Ishikawa (cell line): ENCODE data around the genes GGTLC2, RGL4 and ZNF70.

GRCh38 chr22:22409960-22410643 is 98.4 kb downstream of the ZNF280B start:
- RRBS = 4% methylated on average over 1 of the region's 8 CpGs

GRCh38 chr22:22519539-22519883 is 559 bp downstream of the ZNF280A start:
- RRBS = no CpG with 5 or more reads among the region's 5 CpGs

- RRBS = no CpG with 5 or more reads among the region's 29 CpGs
Observed at GRCh38 chr22:22644444-22644762, at the start of gene GGTLC2. TSS of gene GGTLC2 (plus strand) at chr22:22644614.

- RRBS = no CpG with 5 or more reads among the region's 5 CpGs
Observed at GRCh38 chr22:22692784-22693168, 48.4 kb downstream of the GGTLC2 start.

- RRBS = no CpG with 5 or more reads among the region's 6 CpGs
Observed at GRCh38 chr22:22714762-22715248, 70.4 kb downstream of the GGTLC2 start.

DNA sequence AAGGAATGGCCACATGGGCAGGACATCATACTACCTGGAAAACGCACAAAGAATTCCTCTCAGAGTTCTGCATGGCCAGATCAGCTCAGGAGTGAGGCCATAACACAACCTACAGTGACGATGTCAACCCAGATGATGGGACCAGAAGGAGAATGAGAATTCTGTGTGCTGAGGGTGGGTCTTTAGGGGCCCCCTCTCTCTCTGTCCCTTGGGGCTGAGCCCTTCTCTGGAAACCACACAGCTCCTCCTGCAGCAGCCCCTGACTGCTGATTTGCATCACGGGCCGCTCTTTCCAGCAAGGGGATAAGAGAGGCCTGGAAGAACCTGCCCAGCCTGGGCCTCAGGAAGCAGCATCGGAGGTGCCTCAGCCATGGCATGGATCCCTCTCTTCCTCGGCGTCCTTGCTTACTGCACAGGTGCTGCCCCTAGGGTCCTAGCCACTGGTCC is 7.2 kb upstream of the IGLL5 start:
- RRBS = no CpG with 5 or more reads among the region's 7 CpGs

DNA sequence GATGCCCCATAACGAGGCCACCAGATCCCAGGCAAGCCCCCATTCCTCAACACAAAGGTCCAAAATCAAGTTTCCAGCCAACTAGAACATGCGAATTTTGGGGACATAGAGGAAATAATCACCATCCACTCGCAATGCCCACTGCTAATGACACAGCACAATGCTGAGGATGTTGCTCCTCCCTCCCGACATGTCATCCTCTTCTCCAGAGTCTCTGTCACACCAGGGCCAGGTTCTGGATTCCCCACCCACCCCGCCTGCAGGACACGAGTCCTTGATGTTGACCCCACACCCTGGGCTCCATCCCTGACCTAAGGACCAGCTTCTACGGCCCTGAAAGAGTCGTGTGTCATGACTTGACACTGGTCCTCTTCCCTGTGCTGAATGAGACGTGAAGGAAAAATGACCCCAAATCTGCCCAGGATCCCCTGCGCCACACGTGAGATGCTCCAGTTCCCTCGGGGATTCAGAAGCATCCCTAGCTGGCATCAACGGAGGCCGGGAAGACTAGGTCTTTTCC is 41.7 kb downstream of the IGLL5 start:
- RRBS = no CpG with 5 or more reads among the region's 14 CpGs

GRCh38 chr22:22935035-22936215 is 47.8 kb downstream of the IGLL5 start:
- RRBS = no CpG with 5 or more reads among the region's 9 CpGs

GRCh38 chr22:23124381-23125139 is 17.2 kb downstream of the RSPH14 start:
- RRBS = no CpG with 5 or more reads among the region's 22 CpGs

DNA sequence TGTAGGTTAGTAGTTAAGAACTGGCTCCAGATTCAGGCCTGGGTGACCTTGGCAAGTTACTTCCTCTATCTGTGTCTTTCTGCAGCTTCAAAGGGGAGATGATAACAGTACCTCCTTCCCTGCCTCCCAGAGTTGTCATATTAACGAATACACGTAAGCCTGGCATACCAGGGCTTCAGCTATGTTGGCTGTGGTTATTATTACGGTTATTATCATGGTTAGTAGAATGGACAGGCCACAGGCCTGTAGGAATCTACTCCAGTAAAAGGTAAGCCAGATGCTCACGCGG is 443 bp downstream of the RSPH14 start:
- RRBS = no CpG with 5 or more reads among the region's 5 CpGs

DNA sequence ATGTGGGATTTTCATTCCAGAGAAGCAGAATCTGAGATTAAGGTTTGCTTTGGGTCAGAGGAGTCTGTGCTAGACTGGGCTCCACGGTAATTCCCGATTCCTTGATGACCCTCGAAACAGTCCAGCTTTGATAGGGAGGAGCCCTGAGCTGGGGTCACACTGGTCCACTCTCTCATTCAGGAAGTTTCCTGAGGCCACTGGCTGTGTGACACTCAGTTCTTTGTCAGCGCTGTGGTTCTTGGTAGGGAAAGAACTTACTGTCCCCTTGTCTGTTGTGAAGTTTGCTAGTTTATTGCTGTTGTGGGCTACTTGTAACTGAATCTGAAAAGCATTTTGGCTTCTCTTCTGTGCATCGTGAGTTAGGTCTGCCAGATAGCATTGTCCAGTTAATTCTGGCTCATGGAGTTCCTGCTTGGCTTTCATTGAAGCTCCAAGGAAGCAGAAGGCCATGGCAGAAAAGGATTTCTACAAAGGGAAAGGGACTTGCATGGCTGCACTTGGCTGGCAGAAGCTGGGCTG is 23.2 kb downstream of the BCR start:
- RRBS = no CpG with 5 or more reads among the region's 5 CpGs

- RRBS = no CpG with 5 or more reads among the region's 14 CpGs
Observed at GRCh38 chr22:23537311-23537783, 42.7 kb downstream of the IGLL1 start.

GRCh38 chr22:23538677-23539064 is 41.4 kb downstream of the IGLL1 start:
- RRBS = no CpG with 5 or more reads among the region's 7 CpGs

GRCh38 chr22:23638571-23639383 is 6.7 kb upstream of the DRICH1 start:
- RRBS = no CpG with 5 or more reads among the region's 15 CpGs

DNA sequence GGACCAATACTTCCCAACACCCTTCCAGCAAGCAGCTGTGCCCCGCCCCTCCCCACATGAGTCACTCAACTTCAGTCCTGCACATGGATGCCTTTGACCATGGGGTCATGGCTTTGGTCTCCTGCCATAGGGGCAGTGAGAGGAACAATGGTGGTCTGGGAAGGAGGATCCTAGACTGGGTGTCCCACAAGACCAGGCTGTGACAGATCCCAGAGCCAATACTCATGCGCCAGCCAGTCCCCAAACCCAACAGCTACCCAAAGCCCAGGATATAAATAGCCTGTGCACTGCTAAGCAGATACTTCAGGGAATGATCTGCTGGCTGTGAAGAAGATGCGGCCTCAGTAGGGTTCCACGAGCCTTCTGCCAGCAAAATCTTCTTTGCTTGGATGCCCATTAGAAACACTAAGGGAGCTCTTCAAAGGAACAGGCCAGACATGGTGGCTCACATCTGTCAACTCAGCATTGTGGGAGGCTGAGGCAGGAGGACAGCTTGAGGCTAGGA is 5.4 kb upstream of the RGL4 start:
- RRBS = no CpG with 5 or more reads among the region's 4 CpGs

GRCh38 chr22:23690624-23691202 is at the start of gene RGL4:
TSS of gene RGL4 (plus strand) at chr22:23691013.
- RRBS = no CpG with 5 or more reads among the region's 6 CpGs

GRCh38 chr22:23715379-23715738 is 24.5 kb downstream of the RGL4 start:
- RRBS = no CpG with 5 or more reads among the region's 7 CpGs

DNA sequence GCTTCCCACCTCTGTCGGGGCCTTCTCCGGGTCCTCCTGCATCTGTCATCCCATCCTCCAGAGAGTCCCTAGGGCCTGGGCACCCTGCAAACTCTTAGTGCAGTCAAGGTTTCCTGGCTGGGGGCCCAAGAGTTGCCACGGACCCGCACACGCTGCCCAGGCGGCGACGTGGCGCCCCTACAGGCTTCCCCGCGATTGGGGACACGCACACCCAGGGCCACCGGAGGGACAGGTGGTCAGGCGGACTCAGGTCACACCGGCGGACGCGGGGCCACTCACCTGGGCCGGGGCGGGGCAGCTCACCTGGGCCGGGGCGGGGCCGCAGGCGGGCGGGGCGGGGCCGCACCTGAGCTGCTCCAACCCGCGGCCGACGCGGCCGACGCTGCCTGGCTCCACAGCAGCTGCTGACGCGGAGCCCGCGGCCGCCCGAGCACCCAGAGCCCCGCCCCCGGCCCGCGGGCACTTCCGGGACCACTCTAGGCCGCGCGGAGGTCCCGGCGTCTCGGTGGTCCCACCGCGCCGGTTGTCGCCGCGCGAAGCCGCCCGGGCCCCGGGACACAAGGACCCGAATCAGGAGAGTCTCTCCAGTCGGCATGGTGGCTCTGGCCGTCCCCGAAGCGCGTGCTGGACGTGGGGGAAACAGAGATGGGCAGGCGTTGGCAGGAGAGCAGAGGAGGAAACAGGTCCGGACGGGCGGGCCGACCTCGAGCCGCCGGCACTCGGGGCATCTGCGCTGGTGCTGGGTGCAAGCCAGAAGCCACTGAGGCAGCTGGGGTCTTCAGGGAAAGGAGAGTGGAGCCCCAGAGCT is at the start of gene ZNF70:
ZNF70 (minus strand) TSS at position 411 of the 808 bp plus-strand sequence.
- RRBS = 3% methylated on average over 7 of the region's 78 CpGs

- RRBS = 30% methylated on average over 7 of the region's 46 CpGs
Observed at GRCh38 chr22:23768280-23768899, 618 bp upstream of the CHCHD10 start.

- RRBS = 50% methylated on average over 3 of the region's 12 CpGs
Observed at GRCh38 chr22:23850239-23850586, 7.5 kb upstream of the SLC2A11 start.